Daoy (cell line): ENCODE measurements around the gene PRKAA1.

DNA sequence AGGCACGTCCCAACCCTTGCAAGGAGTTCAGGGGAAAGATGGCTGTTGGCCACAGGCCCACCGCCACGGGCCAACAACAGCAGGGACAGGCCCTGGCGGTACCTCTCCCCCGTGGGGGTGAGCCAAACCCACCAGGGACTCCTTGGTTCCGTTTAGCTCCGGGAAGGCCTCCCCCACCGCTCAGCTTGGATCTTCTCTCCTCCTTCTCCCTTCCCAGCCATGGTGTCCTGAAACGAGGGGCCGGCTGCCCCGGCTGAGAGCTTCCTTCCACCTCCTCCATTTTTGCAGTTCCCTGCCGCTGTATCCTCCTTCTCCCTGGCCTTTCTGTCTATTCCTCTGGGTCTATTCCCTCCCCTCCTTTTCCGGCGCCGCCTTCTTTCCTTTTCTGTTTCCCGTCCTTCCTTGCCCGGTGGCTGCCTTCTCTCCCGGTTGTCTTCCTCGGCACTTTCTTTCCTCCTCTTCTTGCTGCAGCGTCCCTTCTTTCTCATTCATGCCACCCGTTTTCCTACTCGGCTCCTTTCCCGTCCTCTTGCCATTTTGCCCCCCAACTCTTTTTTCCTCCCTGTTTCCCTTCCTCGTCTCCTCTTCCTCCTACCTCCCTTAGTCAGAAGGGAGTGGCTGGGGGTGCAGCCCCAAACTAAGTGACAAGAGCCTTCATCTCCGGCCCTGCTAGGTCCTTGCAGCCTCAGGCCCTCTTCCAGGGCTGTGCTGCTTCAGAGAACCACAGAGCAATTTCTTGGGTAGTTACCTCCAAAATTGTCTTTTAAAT lies 110.3 kb downstream of the LIFR start:
- RAMPAGE, long total RNA = no peak

DNA sequence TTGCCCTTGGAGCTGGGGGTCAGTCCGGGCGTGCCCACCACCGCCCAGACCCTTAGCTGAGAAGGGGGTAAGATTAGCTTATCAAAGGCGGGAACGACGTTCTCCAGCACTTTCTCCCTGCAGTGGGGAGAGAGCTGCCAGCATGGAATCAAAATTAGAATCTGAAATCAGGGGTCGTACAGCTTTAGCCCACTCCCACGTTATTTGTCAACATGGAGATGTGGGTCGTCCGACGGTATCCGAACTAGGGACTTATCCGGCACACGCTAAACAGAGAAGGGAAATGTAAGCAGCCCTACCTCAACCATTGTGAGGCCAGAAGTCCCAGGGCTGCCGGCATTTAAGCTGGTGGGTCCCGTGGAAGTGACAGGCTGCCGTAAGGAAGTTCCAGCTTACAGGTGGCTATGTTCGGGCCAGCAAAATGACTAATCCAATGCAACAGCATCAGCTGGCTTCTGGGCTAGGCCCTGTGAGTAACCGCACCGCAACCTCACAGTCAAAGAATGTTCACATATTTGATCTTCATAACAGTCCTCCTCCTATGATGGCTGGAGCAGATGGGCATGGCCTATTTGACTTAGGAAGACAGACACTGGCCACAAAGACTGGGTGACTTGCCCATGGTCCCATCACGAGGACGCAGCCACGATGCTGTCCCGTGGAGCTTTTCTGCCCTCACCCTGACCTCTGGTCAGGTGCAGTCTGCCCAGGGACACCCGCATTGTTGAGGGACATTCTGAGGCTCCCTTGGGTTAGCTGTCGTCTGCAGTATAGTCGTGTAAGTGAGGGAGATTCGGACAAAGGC lies 88.3 kb downstream of the LIFR start:
- RAMPAGE, long total RNA = no peak

DNA sequence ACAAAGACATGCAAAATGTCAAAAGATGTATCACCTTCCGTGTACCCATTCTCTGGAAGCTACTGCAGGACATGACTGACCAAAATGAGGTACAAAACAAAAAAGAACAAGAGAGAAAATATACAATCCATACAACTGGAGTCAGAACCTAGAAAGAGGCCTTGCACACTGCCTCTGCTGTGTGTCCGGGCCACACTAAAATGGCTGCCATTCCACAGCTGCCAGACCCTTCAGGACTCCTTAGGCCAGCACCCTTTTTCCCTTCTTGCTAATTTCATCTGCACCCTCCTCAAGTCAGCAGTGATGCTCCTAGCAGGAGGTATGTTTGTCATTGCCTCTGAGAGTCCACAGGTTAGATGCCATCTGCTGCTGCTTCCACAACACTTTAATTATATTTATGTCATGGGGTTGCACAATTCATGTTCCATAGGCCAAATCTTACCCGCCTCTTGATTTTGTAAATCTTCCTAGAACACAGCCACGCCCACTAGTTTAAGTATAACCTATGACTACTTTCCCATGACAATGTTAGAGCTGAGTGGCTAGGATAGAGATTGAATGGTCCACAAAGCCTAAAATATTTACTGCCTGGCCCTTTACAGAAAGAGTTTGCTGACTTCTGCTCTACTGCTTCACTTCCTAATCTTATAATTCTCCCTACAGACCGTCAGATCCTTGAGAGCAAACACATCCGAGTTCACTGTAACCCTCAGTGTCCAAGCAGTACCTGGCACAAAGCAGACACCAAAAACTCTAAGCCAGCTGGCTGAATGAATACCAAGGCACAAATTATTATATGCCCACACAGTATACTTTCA lies 21.2 kb downstream of the LIFR start:
- RAMPAGE, long total RNA = no peak

- RAMPAGE, long total RNA = no peak
These were observed 13.2 kb upstream of the OSMR start for GRCh38 chr5:38832441-38833105.

- RAMPAGE, long total RNA = no peak
These were observed 79.7 kb downstream of the OSMR start for GRCh38 chr5:38925394-38925929.

GRCh38 chr5:38938541-38939759 lies 93.1 kb downstream of the OSMR start:
- RAMPAGE, long total RNA = no peak

GRCh38 chr5:39046426-39047600 lies 27.4 kb downstream of the RICTOR start:
- RAMPAGE, long total RNA = no peak

- RAMPAGE, long total RNA = no peak
These were observed 8.5 kb downstream of the RICTOR start for GRCh38 chr5:39065510-39066349.

DNA sequence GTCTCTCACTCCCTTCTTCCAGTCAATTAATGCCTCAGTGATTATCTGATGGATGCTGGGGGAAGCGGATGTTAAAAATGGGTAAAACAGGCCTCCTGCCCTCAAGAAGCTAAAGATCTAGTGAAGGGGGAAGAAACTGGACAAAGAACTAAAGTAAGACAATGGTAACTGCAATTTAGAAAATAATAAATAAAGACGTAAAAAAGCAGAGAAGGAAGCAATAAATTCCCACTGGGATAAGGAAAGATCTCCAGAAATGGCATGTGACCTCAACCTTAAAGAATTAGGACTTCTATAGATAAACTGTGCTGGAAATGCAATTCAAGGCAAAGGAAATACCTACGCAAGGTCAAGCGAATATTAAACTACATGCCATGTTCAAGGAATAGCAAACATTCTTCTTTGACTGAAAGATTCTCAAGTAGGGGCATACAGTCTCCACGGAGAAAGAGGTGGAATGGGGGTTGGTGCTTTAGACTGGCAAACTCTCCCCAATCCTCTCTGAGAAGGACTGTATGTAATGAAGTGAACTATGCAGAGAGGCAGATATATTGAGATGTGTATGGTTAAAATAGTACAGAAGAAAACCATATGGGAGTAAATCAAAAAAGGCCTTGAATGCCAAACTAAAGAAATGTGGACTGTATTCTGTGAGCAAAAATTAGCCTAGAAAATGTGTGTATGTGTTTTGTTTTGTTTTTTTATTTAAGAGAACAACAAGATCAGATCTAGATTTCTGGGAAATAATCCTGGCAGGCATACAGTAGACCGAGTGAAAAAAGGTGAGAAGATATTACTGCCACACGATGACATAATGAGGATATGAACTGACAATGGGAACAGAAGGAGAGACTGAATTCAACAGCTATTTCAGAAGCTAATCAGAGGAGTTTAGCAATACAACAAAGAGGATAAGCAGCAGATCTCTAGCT lies 6.1 kb downstream of the RICTOR start:
- RAMPAGE, long total RNA = no peak

- RAMPAGE, long total RNA = no peak
These were observed 26.7 kb upstream of the RICTOR start for GRCh38 chr5:39100762-39101403.

GRCh38 chr5:39199784-39200722 lies 19.3 kb downstream of the FYB1 start:
- RAMPAGE, long total RNA = no peak

GRCh38 chr5:39274307-39274641 lies 54.9 kb upstream of the FYB1 start:
- RAMPAGE, long total RNA = no peak

- RAMPAGE, long total RNA = no peak
These were observed 336.2 kb upstream of the DAB2 start for GRCh38 chr5:39760979-39761297.

DNA sequence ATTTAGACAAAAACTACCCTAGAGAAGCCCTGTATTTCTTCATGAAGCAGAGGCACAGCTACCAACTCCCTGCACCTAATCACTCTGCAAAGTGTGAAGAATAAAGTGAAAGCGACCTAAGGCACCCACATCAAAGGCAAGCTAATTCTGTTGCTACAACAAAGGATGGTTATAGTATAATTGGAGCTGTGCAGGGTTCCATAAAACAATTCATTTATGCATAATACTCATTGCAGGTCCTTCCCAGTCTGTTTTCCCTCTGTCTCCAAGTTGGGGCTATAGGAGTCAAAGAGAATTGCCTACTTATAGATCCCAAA lies 56.2 kb upstream of the PTGER4 start:
- RAMPAGE, long total RNA = no peak

GRCh38 chr5:40678085-40678410 lies 1.7 kb upstream of the PTGER4 start:
- RAMPAGE, long total RNA = no peak

DNA sequence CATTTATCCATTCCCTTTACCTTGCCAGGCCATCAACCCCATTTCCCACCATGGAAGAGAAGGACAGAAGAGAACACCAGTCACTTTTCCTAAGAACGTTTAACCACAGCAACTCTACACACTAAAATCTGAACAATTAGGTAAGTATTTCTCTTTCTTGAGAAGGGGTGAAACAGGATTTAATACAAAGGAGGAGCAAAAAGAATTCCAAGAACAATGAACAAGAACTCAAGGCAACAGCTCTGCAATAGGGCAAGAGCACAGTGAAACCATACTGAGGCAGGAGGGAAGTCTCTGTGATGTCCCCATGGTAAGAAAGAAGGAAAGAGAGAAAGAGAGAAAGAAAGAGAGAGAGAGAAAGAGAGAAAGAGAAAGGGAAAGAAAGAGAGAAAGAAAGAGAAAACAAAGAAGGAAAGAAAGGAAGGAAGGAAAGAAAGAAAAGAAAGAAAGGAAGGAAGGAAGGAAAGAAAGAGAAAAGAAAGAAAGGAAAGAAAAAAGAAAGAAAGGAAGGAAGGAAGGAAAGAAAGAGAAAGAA lies 17.0 kb downstream of the PTGER4 start:
- RAMPAGE, long total RNA = no peak

GRCh38 chr5:40797992-40799199 lies at the start of gene PRKAA1:
TSS of gene PRKAA1 (minus strand) at chr5:40798374.
- RAMPAGE, long total RNA = start-site peak on the minus strand at chr5:40798169-40798192, 246 and 13 reads in 2 replicates

DNA sequence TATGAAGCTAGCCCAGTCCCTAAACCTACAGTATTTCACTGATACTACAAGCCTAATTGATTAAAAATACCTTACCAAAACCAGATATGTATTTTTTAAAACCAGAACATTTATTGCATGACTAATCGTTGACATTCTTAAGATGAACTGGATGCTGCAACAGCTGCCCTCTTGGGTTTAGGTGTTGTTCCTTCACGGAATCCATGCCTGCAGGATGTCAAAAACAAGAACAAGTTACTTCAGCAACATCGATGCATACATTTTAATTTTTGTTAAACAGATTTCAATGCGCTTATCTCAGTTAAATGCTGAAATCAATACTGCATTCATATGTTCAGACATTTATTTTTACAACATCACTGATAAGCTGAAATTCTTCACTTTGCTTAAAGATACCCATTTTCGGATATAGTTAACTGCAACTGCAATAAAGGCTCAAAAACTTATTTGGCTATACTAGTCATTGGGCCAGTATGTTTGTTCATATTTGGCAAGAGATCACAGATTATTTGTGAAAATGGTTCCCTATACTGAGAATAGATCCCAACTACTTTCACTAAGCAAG lies 2.6 kb downstream of the RPL37 start:
- RAMPAGE, long total RNA = no peak

DNA sequence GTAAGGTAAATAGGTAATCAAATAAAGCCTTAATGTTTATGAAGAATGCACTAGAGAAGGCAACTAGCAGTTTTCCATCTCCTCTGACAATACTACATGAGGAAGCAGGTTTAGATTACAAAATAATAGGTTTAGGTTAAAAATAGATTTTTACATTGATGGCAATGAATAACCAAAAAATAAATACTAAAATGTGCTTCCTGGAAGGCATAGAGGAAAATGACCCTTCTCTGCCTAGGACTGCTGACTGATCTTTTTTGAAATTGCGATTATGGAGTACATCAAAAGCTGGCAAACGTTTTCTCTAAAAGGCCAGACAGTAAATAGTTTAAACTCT lies 67.5 kb downstream of the MROH2B start:
- RAMPAGE, long total RNA = no peak

GRCh38 chr5:42518780-42519187 lies 95.5 kb downstream of the GHR start:
- RAMPAGE, long total RNA = no peak